Left common carotid artery plus branches (tissue), 1 donor: ENCODE data around the gene MTURN.

DNA sequence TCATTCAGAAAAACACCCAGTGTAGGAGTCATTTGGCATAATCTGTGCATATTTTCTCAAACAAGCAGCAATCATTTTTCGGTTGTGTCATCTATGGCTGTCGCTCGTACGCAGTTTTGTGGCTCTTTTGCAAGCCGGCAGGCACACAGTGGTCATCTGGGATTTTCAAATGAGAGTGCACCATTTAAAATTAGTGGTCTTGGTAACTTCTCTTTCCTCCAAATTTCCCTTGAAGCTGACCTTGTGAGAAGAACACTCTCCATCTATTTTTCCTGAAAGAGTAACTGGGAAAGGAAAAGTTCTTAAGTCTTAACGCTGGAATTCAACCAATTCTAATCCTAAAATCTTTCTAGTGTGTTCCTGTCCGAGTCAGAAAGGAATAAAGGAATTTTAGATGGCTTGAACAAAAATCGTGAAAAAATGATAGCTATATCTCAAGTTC, 20.0 kb downstream of the CREB5 start:
- PRO-cap: no peak

DNA sequence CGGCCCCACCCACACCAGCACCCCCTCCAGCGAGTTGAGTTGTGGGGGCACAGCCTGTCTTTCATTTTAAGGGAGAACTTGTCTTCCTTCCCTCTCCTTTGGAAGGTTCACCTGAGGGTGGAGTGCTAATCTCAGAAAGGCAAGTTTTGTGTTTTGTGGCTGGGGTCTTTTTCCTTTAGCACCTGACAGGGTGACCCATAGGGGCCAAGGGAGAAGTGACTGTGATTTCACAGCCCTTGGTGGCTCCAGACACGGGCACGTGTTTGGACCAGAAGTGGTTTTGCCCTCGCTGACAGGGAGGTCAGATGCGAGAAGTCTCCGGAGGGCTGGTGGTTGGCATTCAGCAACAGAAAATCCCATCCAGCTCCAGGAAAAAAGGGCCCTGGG, 272.8 kb downstream of the CREB5 start:
- PRO-cap: no peak

DNA sequence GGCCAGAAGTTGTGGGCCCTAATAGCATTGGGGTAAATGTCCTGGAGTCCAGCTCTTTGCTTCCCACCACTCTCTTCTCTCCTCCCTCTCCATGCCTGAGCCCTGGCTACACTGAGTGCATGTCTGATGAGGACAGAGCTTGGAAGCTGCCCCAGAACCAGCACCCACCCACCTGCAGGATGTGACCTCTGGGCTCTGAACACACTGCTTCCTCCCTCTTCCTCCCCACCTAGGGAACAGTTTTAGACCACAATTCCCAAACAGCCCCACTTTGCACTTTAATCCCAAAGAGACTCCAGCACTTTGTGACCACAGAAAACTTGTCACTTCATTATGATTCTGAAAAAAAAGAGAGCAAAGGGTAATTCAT, 262.5 kb downstream of the TRIL start:
- PRO-cap: no peak

DNA sequence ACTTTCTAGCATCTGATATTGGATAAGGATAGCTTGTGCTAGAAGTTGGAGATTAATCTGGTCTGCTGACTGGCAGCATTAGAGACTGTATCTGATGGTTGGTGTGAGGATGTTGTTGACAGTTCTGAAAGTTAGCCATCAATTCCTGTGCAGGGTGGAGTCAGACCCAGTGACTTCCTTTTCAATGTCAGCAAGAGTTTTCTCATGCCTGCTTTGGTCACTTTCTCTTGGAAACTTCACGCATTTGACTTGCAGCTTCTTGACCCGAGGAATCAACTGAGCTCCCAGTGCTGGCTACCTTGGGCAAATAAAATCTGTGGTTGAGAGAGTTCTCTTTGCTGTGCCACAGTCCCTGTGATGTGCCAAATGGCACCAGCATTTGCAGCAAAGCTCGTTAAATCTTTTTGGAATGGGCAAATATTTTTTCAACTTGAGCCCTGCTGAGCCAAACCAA, 233.0 kb downstream of the TRIL start:
- PRO-cap: no peak

DNA sequence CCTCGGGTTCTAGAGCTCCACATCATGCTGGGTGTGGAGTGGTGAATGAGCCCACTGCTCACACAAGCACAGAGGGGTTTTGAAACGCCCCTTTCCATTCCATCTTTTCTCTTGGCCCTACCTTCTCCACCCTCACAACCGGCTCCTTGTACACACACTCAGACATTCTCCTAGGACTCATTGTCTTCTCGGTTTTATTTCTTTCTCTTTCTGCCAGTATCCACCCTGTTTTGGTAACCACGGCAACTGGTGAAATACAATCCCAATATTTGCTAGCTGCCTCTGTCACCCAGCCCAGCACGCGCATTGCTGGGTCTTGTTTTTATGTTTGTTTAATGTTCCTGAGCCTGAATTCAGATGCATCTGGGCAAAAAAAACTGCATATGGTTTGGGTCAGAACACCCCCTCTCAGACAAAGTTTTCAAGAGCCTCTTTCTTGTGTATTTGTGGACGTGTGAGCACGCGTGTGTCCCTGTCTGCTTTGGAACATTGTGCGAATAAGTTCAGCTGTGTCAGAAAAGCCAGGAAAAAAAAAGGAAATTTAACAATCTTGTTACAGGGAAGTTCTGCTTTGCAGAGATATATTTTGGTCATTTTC, 226.0 kb downstream of the TRIL start:
- PRO-cap: no peak

DNA sequence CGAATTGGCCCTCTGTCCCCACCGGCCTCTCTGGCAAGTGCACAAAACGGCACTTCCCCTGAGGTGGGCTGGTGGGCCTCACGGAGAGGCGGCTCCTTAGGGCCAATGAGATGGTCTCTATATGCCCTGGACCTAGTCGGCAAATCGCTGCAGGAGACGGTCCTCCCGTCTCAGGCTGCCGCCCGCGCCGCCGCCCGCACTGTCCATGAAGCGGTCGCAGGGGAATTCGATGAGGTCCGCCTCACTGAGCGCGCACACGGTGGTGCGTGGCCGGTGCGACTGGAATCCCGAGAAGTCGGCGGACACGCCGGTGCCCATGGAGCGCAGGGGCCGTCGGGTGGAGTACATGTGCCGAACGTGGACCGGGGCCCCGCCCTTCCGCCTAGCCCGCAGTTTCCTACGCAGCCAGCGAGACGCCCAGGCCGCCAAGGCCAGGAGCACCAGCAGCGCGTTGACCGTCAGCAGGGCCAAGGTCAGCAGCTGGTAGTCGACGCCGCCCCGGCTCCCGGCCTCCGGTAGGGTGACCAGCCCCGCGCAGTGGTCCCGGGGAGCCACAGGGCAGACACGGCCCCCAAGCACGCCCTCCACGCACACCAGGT, 2.6 kb downstream of the TRIL start:
- PRO-cap: no peak

GRCh38 chr7:28957437-28957816, 703 bp downstream of the TRIL start:
- PRO-cap: no peak

- PRO-cap: no peak
Observed at GRCh38 chr7:29193187-29193478, 1.4 kb upstream of the CHN2 start.

- PRO-cap: no peak
Observed at GRCh38 chr7:29206144-29206598, 11.6 kb downstream of the CHN2 start.

DNA sequence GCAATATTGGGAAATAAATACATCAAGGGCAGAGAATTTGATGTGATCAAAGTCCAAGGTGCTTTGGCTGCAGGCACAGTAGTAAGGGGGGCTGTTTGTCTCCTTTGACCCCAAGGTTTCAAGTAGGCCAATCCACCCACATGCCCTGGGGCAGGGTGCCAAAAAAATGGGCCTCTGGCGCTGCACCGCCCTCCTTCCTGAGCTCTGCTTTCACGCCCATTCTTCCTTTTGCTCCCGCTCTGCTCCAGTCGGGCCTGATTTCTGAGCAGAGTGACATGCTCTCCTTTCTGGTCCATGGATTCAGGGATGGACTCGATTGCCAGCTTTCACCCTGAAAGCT, 34.1 kb downstream of the CHN2 start:
- PRO-cap: no peak

DNA sequence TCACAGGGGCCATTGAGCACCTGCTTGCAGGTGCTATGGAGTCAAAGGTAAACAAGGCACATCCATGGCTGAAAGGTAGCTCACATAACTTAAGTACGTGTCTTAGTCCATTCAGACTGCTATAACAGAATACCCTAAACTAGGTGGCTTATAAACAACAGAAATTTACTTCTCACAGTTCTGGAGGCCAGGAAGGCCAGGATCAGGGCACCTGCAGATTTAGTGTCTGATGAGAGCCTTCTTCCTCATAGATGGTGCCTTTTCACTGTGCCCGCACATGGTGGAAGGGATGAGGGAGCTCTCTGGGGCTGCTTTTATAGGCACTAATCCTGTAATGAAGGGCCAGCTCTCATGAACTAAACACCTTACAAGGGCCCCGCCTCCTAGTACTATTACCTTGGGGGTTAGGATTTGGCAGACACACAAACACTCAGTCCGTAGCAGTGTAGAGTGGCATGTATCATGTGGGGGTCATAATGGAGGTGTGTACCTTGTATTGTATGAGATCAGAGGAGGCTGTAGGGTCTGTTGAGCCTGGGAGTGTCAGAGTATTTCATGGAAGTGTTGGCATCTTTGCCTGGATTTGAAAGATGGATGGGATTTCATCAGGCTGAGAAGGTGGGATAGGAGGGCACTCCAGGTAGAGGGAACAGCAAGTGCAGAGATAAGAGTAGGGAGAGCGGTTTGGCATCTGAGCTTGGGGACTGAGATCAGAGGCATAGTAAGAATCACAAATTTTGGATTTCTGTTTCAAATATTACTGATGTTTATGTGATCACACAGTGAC, 52.1 kb downstream of the CHN2 start:
- PRO-cap: no peak

DNA sequence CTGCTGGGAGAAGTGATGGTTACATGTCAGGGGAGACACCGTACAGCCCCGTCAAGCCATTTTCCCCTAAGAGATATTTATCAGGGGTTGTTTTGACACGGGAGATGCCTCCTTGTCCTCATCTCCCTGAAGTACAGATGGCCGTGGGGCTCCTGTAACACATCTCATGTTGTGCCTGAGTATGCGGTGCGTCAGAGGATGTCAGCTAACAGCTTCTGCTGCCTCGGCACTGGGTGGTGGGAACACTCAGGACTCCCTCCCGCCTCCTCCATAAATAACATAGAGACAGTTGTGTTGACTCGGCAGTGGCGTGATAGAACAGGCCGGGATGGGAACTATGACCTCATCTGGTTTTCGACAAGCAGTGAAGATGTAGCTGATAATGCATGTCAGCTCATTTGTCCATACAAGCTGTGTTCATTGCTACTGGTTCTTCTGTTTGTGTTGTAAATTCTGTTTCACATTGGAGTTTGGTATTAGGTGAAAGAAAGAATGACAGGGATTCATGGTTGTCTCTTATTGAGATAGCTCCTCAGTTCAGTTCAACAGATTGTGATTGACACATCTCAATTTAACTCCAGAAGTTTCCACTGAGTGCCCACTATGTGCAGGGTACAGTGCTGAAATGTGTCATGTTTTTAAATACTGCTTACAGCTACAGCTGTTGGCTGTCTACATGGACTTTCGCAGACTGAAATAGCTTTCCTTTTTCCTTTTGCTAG, 87.3 kb downstream of the CHN2 start:
- PRO-cap: no peak

- PRO-cap: no peak
Observed at GRCh38 chr7:29292648-29293349, 98.2 kb downstream of the CHN2 start.

- PRO-cap: no peak
Observed at GRCh38 chr7:29413427-29414077, 150.1 kb upstream of the PRR15 start.

DNA sequence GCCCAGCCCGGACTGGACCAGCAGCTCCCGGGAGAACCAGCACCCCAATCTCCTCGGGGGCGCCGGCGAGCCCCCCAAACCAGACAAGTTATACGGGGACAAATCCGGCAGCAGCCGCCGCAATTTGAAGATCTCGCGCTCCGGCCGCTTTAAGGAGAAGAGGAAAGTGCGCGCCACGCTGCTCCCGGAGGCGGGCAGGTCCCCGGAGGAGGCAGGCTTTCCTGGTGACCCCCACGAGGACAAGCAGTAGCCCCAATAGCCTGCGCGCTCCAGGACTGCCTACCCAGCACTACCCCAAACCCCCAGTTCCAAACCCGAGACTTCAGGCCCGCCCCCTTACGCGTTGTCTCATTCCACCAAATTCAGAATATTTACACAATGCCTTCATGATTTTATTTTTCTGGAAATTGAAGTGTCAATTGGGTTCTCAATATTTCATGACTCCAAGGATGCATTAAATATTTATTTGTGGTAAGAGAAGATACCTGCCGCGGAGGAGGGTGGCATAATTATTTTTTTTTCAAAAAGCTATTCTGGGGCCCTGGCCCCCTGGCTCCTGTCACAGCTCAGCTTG, 2.9 kb downstream of the PRR15 start:
- PRO-cap: no peak

- PRO-cap: no peak
Observed at GRCh38 chr7:29677315-29677764, 113.7 kb downstream of the PRR15 start.

GRCh38 chr7:29770030-29770613, 36.2 kb upstream of the WIPF3 start:
- PRO-cap: no peak

DNA sequence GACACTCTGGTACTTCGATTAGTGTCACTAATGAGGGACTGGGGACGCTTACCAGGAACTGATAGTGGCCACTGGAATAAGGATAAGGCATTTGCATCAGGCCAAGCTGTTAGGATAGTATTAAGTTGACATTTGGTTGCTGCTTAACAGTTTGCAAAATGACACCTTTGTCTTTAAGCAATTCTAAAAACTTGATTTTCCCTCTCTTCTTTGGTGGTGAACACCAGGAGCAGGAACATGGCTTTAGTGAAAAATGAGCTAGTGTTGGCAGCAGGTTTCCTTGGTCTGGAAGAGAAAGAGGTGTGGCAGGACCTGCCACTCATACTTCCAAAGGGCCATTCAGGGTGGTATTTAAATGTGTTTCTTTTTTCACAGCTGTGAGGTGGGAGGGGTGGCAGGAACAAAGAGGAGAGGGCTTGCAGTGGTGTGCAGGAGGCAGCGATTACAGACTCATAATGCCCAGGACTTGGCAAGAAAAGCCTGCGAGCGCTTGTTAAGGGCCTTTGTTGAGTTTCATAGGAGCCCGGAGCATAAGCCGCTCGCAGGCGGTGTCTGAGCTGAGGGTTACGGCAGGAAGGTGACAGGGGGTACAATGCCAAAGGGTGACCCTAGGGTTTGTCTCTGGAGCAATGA, 36.7 kb downstream of the WIPF3 start:
- PRO-cap: no peak

- PRO-cap: no peak
Observed at GRCh38 chr7:29852976-29853877, 46.9 kb downstream of the WIPF3 start.

DNA sequence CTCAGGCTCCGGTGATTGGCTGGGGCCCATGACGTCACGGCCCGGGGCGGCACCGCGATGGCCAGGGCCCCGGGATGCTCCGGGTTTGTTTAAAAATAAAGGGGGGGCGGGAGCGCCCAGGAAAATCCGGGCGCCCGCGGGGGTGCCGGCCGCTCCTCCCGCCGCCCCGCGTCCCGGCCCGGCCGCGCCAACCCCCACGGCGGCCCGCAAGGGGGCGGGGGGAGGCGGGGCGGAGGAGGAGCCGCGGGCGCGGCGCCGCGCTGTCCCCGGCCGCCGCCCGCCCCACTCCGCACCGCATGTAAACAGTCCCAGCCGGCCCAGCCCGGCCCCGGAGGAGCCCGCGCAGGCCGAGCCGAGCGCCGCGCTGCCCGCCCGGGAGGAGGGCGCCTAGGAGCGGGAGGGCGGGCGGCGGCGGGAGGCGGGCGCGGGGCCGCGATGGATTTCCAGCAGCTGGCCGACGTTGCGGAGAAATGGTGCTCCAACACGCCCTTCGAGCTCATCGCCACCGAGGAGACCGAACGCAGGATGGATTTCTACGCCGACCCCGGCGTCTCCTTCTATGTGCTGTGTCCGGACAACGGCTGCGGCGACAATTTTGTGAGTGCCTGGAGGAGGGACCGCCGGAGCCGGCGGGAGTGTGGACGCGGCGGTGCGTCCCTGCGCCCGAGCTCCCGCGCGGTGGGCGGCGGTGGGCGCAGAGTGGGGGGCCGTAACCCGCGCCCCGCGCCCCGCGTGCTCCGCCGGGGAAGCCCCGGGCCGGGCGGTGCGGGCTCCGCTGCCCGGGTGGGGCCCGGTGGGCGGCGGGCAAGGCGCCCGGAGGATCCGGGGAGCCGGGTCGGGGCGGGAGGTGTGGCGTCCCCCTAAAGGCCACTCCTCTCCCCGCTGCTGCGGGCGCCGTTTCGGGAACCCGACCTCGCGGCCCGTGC, at the start of gene MTURN:
Gene MTURN, plus strand, starts transcription at position 285 of the 926 bp plus-strand sequence.
- PRO-cap: unidirectional peak, plus-strand start at position 98 of the sequence; bidirectional peak, plus-strand start at position 236 of the sequence, minus-strand start at position 294 of the sequence